AG10803 (cell line): Measurements from ENCODE around the gene KYNU.

DNA sequence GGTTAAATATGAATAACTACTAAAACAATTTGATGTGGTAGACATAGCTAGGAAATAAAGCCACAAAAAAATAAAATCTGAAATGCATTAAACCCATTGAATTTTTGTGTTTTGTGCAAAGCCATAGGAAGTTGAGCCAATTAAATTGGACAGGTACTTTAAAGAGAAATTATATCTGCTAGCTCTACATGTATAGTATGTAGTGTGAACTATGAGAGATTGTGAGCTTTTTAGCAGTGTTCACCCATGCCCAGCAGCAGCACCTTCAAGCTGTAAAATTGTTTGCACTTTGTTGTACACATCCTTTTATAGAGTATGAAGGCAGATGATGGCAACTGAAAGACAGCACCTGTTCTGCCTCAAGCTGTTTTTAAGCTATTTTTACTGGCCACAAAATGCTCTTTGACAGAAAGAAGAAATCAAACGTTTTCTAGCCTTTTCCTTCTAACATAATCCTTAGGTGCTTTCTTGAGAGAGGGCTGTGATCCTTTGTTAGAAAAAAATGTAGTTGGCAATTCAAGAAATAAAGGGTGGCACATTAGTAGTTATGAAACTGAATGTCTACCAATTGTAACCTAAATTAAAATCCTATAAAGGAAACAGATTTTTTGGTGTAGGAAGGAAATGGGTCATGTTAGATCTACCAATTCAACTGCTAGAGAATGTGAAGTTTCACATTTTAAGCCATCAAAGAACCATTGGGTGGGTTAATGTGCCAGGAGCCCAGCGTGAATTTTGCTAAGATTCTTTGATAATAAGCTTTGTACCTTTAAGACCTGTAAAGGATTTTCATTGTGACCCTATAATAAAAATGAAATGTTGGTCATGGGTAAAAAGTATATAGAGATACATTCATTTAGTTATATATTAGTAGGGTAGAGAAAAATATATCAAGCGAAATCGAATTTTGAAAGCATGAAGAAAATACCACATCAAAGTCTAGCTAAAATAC is 59.5 kb downstream of the R3HDM1 start:
- RRBS: no CpG with 5 or more reads among the region's 4 CpGs

- RRBS: no CpG with 5 or more reads among the region's 3 CpGs
These were observed 3.1 kb upstream of the CXCR4 start for GRCh38 chr2:136121022-136121534.

DNA sequence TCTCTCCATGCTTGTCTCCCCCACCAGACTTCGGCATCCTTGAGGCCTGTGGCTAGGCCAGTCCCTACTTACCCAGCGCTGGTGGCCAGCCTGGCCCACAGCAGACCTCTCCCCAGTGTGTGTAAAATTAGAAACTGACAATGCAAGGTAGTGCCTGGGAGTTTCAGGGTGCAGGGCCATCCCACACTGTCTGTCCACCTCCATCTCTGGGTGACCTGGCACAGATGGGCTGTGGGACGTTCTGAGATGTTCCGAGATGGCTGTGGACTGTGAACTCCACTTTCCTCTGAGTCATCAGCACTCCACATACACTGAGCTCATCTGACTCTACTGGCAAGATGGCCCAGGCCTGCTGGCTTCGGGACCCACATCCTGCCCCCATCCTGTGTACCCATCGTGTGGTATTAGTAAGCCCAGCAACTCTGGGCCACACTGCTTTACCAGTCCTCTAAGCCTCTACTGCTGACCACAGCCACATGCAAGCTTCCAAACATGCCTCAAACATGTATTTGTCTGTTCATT is 124.7 kb upstream of the CXCR4 start:
- RRBS: no CpG with 5 or more reads among the region's 6 CpGs

DNA sequence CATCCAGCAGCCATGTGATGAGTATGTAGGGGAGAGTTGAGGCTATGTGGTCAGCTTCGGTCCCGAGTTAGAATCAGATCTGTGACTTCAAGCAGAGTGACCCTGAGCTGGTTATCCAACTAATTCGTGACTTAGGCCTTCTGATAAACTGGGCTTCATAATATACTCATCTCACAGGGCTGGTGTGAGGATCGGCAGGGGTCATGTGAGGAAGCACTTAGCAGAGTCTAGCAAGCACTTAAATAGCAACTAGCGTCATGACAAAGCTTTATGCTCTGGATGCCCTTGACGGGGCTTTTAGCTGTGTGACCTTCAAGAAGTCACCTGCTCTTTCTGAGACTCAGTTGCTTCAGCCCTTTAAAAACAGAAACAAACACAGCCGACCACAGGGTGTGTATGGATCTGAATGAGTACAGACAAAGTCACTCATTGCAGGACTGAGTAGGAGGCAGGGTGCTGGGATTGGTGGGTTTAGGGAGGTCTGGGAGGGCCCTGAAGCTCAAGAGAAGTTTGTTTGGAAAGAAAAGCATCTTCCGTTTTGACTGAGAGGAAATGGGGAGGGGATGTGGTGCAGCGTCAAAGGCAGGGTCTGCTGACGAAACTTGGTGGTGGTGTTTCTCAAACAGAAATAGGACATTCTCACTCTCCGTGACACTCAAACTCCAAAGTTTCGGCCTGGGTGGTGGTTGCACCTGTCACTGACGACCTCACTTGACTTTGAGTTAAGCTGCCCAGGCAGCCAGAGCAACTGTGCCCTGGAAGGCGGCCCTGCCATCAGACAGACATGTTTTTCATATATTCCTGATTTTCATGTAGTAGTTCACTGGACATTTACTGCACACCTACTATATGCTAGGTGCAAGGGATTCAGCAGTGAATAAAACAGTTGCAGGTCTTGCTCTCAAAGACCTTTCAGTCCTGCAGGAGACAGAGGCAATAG is 264.2 kb upstream of the CXCR4 start:
- RRBS: no CpG with 5 or more reads among the region's 14 CpGs

- RRBS: no CpG with 5 or more reads among the region's 5 CpGs
These were observed 21.7 kb upstream of the HNMT start for GRCh38 chr2:137942244-137943242.

- RRBS: no CpG with 5 or more reads among the region's 2 CpGs
These were observed 71.5 kb downstream of the HNMT start for GRCh38 chr2:138035755-138036135.

- RRBS: no CpG with 5 or more reads among the region's 2 CpGs
These were observed 226.2 kb upstream of the SPOPL start for GRCh38 chr2:138275409-138275774.

GRCh38 chr2:138502395-138502799 is 827 bp downstream of the SPOPL start:
- RRBS: 7% methylated on average over 1 of the region's 13 CpGs

DNA sequence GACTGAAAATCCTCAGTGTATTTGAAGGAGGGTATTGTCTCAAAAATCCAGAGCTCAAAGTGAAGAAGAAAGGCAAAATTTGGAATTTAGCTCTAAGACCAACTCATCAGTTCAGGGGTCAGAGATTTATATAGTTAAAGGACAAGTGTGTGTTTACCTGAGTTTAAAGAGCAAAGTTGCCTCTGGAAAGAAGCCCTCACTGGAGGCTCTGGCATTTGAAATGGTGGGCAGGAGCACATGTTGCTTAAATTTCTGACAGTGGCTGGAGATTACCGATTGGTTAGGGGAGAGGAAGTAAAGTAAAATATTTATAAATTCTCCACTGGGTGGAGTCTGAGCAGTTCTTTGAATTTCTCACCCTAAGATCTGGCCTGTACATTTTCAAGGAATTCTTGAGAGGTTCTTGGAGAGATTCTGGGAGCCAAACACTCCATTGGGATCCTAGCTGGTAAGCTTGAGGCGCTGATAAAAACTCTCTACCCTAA is at the start of gene KYNU:
Gene KYNU (plus strand): TSS at position 376 of the 485 bp plus-strand sequence.
- RRBS: no CpG with 5 or more reads among the region's 2 CpGs

GRCh38 chr2:143442230-143442632 is 313.0 kb downstream of the ARHGAP15 start:
- RRBS: no CpG with 5 or more reads among the region's 6 CpGs

- RRBS: no CpG with 5 or more reads among the region's 1 CpG
These were observed 513.0 kb downstream of the GTDC1 start for GRCh38 chr2:143819383-143819735.

GRCh38 chr2:144097607-144098389 is 234.5 kb downstream of the GTDC1 start:
- RRBS: no CpG with 5 or more reads among the region's 5 CpGs

- RRBS: no CpG with 5 or more reads among the region's 7 CpGs
These were observed 57.6 kb downstream of the ZEB2 start for GRCh38 chr2:144462087-144462854.

DNA sequence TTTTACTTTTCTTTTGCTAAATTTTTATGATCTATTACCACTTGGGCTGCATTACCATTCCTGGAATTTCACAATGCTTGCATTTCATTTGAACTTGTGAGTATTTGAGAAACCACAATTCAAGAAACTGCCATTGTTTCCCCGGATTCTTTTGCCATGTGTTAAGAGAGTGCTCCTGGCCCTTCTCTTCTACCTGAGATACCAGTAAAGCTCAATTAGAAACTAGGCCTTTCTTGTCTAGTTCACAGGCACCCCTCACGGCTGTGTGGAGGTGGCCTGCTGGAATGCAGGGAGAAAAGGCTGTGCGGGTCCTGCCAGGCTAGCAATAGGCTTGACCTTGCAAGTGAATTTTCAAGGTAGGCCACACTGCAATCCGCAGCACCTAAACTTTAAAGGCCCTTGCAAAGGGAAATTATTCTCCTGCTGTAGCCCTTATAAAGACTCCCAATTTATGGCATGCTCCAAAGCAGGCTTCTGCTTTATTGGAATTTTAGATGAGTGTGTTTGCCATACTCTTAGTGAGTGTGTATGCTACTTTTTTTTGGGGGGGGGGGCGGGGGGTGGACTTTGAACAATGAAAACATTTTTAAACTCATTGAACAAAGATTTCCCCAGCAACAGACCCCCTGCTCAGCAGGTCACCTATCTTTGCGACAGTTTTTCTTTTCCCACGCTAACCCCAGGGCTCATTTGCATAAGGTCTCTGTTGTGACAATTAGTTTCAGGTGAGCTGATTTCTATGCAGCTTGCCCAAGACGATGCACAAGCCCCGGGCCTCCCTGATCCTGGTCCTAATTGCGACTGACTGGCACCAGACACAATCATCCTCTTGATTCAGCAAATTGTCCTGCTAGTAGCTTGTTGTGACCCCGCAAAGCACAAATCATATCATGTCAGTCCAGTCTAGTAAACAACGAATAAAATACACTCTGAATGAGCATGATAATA is 40.5 kb downstream of the ZEB2 start:
- RRBS: no CpG with 5 or more reads among the region's 12 CpGs

- RRBS: no CpG with 5 or more reads among the region's 24 CpGs
These were observed 29.0 kb downstream of the ZEB2 start for GRCh38 chr2:144490564-144491716.

- RRBS: no CpG with 5 or more reads among the region's 19 CpGs
These were observed 9.4 kb downstream of the ZEB2 start for GRCh38 chr2:144510223-144511286.

DNA sequence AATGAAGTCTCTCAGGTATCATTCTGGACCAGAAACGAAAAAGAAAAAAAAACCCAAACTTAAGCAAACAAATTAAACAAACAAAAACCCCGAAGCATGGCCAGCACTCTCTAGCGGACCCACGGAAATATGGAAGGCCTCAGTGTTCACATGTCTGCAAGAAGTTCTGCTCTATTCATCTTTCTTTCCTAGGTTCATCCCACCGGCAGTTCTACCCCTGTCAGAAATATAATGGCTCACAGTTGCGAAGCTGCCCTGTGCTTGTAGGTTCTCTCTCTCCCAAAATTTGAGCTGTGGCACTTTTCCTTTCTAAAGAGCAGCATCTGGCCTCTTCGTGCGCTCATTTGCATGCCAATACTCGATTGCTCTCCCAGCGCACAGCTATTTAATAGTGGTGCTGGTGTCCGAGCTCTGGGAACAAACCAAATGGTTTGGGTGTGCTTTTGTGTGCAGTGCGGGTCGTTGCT is 129.0 kb upstream of the ZEB2 start:
- RRBS: no CpG with 5 or more reads among the region's 13 CpGs

DNA sequence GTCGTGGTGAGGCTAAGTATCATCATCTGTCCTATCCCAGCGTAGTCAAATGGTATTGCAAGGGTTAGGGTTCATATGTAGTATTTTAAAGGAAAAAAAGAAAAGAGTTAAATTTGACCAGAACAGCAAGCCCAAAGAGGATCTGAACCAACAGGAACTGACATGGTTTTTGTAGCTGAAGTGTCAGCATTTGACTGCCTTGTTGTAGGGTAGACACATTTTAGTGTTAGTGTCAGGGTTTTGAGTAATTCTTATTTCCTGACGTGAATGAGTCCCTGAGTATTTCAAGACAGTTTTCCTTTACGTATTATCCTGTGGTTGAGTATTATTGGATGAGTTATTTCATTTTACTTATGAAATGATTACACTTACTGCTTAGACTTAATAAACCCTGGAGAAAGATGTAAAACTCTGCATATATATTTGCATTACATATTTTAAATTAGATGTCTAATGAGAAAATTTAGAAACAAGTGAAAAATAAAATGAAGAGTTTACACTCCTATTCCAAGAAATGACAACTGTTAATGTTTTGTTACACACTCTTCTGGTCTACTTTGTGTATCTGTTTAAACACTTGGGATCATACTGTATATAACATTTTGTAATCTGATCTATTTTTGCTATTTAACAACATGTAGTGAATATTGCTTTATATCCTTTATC is 173.4 kb upstream of the ZEB2 start:
- RRBS: no CpG with 5 or more reads among the region's 4 CpGs

GRCh38 chr2:144702014-144702514 is 182.1 kb upstream of the ZEB2 start:
- RRBS: no CpG with 5 or more reads among the region's 1 CpG